Airway epithelial cell (primary cell): ENCODE data around the genes OR4D2, PRR11 and YPEL2.

DNA sequence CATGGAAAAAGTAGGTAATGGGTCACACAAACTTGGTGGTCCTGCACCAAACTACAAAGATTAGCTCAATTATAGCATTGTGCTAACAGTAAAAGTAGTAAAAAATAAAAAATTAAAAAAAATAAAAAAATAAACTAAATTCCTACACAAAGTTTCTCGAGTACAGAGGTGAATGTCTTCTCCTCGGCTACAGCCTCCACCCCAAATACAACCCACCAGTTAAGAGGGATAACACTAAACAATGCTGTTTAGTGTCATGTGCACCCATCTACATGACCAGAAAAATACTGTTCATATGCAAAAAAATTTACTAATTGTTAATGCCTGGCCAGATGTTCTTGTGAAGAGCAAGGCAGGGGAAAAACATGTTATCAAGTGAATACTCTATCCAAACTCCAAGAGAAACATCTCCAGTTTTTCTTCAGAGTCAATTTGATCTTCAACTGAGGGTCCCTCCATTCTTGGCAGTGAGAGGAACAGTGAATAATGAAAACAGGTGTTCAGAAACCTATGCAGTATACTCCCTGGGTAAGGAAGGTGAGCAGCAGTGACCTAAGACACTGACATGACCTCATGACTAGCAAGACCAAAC is 4.4 kb upstream of the VEZF1 start:
- RAMPAGE, long total RNA = no peak

DNA sequence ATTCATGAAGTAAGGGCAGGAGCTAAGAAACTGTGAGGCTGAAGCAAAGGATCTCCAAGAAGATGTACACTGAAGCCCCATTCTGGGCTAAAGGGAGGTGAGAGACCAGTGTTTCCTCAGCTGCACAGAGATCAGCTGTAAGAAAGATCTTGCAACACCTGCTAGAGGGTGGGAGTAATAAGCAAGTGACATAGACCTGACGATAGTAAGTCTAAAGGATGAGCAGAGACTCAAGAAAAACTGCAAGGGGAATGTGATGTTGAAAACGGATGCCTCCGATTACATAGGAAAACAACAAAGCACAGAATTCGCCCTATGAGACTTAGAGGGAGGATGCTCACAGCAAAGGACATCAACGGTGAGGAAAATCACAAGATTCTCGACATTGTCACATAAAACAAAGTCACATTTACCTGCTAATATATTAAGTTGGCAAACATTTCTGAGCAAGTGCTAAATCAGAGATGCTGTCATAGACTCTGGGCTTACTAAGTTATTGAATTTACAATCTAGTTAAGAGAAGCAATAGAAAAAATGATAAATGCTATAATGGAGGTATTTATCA is at the start of gene OR4D2:
Gene OR4D2, plus strand, starts transcription at position 287 of the 565 bp plus-strand sequence.
- RAMPAGE, long total RNA = no peak

GRCh38 chr17:58308493-58308864 is 20.1 kb downstream of the TSPOAP1 start:
- RAMPAGE, long total RNA = no peak

DNA sequence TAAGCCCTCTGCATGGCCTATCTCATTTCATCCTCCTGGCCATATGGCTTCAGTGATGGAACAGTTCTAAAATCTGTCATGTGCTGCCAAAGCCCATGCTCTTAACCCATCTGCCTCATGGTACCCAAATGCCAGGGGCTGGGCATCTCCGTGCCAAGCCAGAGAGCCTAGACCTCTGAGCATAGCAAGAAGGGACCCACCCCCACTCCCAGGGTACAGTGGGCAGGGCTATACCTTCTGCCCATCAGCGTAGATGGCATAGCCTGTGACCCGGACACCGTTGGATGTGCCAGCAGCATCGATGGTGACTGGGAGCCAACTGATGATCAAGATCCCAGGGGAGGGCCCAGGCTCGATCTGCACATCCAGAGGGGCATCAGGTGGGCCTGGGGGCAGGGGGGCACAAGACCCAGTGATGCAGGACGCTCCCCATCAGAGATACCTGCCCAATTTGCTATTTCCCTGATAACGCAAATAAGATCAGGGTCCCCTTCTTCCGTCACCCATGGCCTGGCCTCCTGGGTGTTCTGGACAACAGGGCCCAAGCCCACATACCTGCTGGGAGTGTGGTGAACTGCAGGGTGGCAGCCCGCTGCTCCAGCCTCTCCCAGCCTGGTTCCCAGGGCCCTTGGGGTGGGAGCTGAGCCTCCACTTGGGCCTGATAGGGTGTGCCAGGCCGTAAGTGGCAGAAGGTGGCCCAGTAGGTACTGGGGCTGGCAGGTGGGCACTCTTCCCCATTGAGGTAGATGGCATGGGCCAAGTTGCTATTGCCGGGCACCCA is 17.1 kb downstream of the TSPOAP1 start:
- RAMPAGE, long total RNA = no peak

GRCh38 chr17:58313970-58314665 is 14.5 kb downstream of the TSPOAP1 start:
- RAMPAGE, long total RNA = no peak

DNA sequence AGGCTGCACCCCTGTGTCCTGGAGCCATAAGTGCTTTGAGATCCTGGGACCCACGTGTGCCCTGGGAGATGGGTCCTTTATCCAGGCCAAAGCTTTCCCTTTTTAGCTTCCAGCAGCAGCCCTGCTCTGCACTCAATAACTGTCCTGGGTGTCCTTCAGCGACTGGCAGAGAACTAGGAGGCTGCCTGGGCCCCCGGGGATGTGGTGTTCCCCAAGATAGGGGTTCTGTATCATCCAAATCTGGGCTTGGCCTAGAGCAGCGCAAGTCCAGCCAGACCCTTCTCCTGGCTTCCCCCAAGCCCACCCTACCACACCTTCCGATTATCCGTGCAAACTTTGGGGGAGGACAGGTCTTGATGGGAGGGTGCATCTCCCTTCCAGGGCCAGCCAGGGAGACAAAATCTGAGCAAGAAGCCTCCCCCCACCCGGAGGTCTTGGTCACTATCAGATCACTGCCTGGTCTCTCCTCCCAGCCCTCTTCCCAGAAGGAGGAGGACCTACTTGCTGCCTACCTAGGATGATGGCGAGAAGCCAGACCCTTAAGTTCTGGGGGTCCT is 4.8 kb downstream of the TSPOAP1 start:
- RAMPAGE, long total RNA = no peak

DNA sequence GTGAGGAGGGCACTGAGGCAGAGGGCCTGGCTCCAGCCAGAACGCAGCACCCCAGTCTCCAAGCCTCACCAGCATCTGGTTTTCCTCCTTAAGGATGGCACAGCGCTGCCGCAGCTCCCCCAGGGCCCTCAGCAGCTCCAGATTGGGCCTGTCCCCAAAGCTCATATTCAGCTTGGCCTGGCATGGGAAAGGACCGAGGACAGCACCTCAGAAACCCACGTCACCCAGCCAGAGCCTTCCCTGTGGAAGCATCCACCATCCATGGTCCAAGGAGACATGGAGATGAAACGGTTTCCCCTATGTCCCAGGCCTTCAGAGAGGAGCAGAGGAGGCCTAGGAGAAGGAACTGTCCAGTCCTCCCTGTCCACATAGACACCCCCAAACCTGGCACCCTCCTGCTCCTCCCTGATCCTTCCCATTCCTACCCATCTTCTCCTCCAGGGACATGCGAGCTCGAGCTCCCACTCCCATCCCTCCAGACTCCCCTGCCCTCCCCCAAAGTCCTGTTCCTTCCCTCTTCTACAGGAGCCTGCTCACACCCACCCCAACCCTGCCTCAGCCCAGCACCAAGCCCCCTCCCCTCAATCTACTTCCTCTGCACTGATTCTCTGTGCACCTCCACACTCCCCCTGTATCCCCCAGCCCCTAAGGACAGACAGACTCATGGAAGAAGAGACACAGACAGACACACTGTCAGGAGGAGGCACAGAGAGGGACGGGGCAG is 1.8 kb downstream of the TSPOAP1 start:
- RAMPAGE, long total RNA = no peak

GRCh38 chr17:58331854-58332559 is 3.4 kb upstream of the TSPOAP1 start:
- RAMPAGE, long total RNA = no peak

DNA sequence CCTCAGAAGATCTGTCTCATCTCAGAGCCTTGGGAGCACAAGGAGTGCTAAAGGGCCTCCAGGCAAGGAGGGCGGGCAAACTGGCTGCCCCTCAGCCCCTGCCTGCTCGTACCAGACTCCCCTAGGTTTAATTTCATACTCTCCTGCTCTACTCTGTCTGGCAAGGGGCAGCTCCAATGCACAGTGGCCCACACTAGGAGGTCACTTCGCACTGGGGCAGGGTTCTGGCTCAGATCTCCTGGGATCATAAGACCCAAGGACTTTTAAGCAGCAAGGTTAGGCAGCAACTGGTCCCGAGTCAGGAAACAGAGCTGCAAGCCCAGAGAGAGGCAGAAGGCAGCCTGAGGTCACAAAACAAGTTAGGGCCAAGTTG is 7.7 kb upstream of the TSPOAP1 start:
- RAMPAGE, long total RNA = no peak

GRCh38 chr17:58336695-58337077 is 8.1 kb upstream of the TSPOAP1 start:
- RAMPAGE, long total RNA = no peak

DNA sequence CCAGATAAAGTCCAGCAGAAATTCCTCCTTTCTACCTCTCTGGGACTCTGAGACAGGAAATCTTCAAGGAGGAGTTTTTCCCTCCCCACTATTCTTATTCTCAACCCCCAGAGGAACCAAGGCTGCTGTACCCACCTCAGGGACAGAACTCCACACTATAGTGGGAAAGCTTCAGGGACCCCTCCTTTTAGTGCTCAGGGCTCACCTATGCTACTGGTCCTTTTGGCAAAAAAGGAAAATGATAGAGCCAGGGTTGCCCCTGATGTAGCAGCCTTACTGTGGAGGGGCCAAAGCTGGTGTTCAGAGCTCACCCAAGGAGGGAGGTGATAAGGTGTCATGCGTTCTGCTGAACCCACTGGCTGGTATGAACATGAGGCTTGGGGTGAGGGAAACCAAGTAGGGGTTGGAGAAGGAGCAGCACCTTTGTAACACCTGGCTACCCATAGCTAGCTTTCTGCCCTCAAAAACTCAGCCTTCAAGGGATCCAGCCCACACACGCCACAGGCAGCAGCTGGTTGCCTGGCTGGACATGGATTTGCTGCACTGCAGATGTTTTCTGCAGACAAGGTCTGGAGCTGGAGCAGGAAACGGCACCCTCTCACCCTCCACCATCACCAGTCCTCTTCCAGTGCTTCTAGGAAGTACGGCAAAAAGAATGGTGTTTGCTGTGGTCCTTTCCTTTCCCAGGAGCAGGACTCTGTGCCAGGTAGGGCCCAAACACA is 2.3 kb upstream of the SUPT4H1 start:
- RAMPAGE, long total RNA = no peak

- RAMPAGE, long total RNA = no peak
These were observed 23.2 kb upstream of the SUPT4H1 start for GRCh38 chr17:58375065-58375738.

DNA sequence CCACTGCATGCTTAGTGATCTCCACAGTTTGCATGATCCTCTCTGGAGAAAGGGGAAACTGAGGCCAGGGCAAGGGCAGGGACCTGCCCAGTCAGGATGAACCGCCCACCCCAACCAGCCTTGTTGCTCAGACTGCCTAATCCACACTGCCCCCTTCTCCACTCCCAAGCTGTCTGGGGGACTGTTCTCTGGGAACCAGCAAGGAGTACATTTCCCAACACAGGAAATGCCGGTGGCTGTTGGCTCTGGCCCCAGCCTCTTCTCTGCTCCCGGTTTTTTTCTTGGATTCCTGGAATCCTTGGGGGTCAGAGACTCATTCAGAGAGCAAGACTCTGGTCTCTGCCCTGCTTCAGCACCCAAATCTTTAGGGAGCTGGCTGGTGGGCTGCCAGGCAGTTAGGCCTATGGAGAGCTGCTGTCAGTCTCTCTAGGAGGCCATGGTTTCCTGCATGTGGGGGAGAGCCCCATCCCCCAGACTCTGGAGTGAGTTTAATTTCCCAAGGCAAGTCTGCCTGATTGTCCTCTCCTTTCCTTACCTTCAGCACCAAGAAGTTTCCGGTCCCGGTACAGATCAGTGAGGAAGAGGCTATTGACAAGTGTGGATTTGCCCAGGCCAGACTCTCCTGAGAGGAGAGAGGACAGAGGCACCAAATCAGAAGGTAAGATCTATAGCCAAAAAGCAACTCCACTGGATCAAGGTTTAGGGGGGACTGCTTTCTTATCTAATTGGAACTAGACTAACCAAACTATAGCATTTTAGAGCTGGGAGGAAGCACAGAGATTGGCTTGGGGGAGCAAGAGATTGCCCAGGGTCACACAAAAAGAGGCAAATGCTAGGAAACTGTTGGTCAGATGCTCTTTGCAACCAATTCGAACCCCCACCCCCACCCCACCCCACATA is 11.0 kb upstream of the MTMR4 start:
- RAMPAGE, long total RNA = no peak

DNA sequence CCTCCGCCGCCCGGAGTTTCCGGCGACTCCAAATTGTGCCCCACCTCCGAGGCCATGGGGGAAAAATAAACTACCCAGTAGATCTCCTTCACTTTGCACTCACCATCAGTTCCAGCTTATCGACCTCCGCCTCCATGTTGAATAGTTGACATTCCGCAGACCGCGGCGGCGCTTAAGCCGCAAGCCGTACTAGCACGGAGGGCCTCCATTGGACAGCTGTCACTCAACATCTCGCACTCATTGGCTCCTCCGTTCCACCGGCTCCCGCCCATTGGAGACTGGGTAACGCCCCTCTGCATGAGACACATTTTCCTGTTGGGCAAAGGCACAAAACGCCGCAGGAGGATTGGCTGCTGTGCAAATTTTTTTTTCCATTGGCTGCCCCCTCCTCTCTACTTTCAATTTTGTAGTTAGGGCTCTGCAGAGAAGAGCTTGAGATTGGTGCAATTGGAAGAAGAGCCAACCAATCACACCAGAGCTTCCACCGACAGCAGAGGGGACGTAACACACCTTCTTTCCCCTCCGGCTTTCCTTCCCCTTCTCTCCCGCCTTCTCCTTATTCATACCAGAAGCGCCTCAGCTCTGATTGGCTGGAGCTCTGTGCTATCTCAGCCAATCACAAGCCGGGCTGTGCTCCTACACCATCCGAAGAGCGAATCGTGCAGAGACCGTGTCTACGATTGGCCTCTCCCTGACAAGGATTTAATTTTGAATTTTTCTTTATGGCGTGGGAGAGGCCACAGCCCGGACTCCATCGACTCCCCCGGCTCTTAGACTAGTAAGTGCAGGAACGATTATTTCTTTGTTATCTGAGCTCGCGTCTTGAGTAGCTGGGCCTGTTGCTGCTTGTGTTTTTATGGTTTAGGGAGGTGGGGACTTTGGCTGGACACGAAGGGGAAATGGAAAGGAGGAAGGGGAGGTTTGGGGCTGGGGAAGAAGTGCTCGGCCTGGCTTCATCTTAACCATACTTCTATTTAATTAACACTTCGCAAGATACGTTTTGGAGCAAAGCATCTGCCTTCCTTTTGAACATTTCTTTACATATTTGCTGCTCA is at the start of gene PRR11:
Gene PRR11, plus strand, starts transcription at position 719 of the 1,055 bp plus-strand sequence.
- RAMPAGE, long total RNA = start-site peak on the minus strand centred at position 162 of the sequence, 40 bp wide, 5,992 and 291 reads in 2 replicates

DNA sequence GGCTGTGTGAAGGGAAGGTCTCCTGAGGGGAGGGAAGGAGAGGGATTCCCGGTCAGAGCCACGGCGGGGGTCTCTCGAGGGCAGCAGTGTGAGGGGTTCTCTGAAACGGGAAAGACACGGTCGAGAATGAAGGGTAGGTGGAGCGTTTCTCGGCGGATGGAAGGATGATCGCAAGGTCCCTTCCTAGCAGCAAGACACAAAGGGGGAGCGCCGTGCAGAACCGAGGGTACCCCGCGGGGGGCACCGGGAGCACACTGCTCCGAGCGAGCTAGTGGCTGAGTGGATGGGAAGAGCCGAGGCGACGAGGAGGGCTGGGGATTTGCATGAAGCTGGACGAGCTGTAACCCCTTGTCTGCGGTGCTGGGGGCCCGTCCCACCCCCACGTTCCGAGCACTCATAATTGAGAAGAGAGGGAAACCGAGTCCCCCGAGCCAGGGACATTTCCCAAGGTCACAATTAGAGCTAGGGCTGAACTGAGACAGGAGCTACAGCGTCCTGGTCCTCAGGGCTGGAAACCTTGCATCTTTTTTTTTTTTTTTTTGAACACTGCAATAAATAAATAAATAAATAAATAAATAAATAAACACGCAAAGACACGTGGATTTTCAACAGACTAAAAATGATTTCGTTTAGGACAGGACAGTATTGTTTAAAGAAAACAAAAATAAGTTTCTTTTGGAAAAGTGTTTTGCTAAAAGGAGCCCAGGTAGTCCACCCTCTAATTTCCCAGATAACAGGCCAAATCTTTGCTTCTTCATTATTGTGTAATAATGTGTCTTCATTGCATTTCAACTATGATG is 785 bp downstream of the GDPD1 start:
- RAMPAGE, long total RNA = no peak

GRCh38 chr17:59287612-59287831 is 43.9 kb upstream of the YPEL2 start:
- RAMPAGE, long total RNA = no peak

GRCh38 chr17:59331234-59332108 is at the start of gene YPEL2:
Gene YPEL2, plus strand, starts transcription at chr17:59331655.
- RAMPAGE, long total RNA = no peak

GRCh38 chr17:59365740-59366472 is 34.5 kb downstream of the YPEL2 start:
- RAMPAGE, long total RNA = no peak

DNA sequence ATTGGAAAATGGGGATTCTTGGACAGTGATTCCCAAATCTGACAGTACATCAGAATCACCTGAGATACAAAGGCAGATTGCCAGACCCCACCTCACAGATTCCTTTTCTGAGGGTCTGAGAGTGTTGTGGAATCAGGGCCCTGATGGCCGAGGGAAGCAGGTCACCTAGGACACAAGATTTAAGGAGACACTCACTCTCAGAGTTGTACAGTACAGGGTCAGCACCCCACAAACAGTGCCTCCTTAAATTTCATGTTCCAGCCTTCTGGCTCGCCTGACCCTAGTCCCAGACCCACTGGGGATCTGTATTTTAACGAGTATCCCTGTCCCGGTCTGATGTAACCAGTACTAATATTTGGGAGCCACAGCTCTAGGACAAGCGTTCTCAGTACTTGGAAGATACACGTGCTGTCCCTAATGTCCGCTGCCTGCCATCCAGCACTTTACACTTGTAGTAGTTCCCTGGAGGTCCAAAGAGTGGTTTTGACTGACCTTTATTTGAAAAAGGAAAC is 37.9 kb downstream of the YPEL2 start:
- RAMPAGE, long total RNA = no peak

DNA sequence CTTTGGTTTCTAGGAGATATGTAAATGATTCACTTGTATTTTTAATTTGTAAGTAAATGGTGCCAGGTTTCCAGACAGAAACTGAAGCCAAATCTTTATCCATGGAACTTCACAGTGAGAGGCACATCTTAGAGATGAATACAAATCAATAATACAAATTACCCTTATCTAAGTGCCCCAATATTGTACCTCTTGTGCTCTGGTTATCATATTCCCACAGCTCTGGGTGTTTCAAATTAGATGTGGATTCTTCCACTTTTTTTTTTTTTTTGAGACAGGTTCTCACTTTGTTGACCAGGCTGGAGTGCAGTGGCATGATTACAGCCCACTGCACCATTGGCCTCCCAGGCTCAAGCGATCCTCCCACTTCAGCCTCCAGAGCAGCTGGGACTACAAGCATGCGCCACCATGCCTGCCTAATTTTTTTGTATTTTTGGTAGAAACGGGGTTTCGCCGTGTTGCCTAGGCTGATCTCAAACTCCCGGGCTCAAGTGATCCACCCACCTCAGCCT is 38.0 kb upstream of the DHX40 start:
- RAMPAGE, long total RNA = no peak